NB4 (cell line): ENCODE measurements around the genes FOXP3, GAGE12C, GAGE2A, PAGE1, SHROOM4, NUDT11, SSX2 and SPANXN5.

GRCh38 chrX:48954698-48955279 lies 2.6 kb downstream of the OTUD5 start:
- RRBS: no CpG with 5 or more reads among the region's 6 CpGs

GRCh38 chrX:49029053-49029815 lies 13.9 kb downstream of the TFE3 start:
- RRBS: no CpG with 5 or more reads among the region's 2 CpGs

- RRBS: no CpG with 5 or more reads among the region's 18 CpGs
These were observed 3.0 kb downstream of the TFE3 start for GRCh38 chrX:49039739-49041032.

DNA sequence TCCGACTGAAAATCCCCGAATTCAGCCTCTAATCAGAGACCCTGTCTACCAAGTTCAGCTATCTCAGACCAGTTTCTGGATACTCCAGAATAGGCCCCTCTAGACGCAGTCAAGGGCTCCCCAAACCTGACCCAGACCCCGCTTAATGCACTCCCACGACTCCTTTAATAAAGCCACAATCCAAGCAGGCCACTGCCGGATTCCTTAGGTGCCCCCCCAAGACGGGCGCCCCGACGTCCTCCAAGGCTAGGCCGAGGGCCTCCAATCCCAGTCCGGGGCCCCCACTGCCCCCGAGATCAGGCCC lies 442 bp downstream of the TFE3 start:
- RRBS: 3% methylated on average over 6 of the region's 13 CpGs

- RRBS: no CpG with 5 or more reads among the region's 22 CpGs
These were observed 3.3 kb downstream of the CCDC120 start for GRCh38 chrX:49061833-49062702.

- RRBS: 1% methylated on average over 14 of the region's 38 CpGs
These were observed 4.4 kb upstream of the PLP2 start for GRCh38 chrX:49166900-49168090.

GRCh38 chrX:49264419-49265091 lies at the start of gene FOXP3:
TSS of gene FOXP3 (minus strand) at chrX:49264710.
- RRBS: no CpG with 5 or more reads among the region's 14 CpGs

- RRBS: no CpG with 5 or more reads among the region's 14 CpGs
These were observed at the start of gene GAGE12C for GRCh38 chrX:49531944-49532263. TSS of gene GAGE12C (plus strand) at chrX:49532177.

DNA sequence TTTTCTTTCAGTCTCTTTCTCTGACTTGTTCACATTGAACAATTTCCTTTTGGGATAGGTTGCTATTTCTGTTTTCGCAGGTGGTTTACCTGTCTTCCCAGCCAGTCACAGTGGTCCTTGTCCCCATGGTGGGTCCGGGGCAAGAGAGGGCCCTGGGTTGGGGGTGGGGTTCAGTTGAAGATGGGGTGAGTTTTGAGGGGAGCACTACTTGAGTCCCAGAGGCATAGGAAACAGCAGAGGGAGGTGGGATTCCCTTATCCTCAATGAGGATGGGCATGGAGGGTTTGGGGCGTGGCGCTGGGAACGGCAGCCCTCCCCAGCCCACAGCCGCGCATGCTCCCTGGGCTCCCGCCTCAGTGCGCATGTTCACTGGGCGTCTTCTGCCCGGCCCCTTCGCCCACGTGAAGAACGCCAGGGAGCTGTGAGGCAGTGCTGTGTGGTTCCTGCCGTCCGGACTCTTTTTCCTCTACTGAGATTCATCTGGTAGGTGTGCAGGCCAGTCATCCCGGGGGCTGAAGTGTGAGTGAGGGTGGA lies at the start of gene GAGE2A:
GAGE2A (plus strand) TSS at position 376 of the 534 bp plus-strand sequence.
- RRBS: no CpG with 5 or more reads among the region's 17 CpGs

GRCh38 chrX:49695926-49696397 lies at the start of gene PAGE1:
TSS of gene PAGE1 (minus strand) at chrX:49695984.
- RRBS: no CpG with 5 or more reads among the region's 14 CpGs

DNA sequence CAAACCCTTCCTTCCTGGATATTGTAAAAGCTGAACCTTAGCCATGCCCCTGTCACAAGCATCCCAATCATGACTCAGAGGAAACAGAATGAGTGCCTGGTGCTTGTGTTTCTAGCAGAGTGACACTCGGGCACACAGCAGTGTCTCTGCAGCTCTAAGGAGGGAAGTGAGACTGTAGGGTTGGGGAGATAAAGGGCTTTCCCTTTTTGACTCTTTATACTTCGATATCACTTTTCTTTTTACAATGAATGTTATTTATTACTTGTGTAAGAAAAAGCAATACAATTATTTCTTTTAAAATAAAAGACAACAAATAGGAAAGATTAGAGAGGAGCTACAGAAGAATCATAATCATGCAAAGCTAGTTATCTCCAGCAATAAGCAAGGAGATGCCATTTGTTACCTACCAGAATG lies 83.2 kb downstream of the AKAP4 start:
- RRBS: no CpG with 5 or more reads among the region's 2 CpGs

- RRBS: no CpG with 5 or more reads among the region's 47 CpGs
These were observed at the start of gene SHROOM4 for GRCh38 chrX:50813840-50814633. TSS of gene SHROOM4 (minus strand) at chrX:50814194.

GRCh38 chrX:51053279-51053478 lies 142.6 kb downstream of the BMP15 start:
- RRBS: no CpG with 5 or more reads among the region's 4 CpGs

- RRBS: 92% methylated on average over 5 of the region's 78 CpGs
These were observed at the start of gene NUDT11 for GRCh38 chrX:51496072-51496778. TSS of gene NUDT11 (minus strand) at chrX:51496592.

DNA sequence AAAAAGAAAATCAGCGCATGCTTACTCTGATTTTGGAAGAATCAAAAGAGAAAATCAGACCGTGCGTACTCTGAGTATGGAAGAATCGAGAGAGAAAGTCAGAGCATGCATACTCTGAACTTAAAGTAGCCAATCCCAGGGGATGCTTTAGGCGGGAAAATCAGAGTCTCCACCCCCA lies 118 bp downstream of the SSX7 start:
- RRBS: no CpG with 5 or more reads among the region's 5 CpGs

GRCh38 chrX:52707006-52707387 lies at the start of gene SSX2:
TSS of gene SSX2 (minus strand) at chrX:52707178.
- RRBS: no CpG with 5 or more reads among the region's 15 CpGs

DNA sequence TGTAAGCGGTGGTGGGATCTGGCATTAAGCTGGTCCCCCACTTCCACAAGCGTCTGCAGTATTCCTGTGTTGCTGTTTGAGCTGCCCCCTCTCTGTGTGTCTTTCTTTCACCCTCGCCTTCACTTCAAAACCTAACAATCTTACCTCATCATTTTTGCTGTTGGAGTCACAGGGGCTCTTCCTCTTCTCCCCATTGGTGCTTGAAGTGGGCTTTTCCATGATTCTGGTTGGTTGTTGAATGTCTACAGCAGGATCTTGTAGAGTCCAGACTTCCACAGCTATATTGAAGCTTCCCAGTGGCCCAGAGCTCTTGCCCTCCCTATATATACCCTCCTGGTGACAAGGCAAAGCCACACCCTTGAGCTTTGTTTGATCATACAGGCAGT lies at the start of gene SPANXN5:
SPANXN5 (minus strand) TSS at position 298 of the 386 bp plus-strand sequence.
- RRBS: no CpG with 5 or more reads among the region's 3 CpGs

DNA sequence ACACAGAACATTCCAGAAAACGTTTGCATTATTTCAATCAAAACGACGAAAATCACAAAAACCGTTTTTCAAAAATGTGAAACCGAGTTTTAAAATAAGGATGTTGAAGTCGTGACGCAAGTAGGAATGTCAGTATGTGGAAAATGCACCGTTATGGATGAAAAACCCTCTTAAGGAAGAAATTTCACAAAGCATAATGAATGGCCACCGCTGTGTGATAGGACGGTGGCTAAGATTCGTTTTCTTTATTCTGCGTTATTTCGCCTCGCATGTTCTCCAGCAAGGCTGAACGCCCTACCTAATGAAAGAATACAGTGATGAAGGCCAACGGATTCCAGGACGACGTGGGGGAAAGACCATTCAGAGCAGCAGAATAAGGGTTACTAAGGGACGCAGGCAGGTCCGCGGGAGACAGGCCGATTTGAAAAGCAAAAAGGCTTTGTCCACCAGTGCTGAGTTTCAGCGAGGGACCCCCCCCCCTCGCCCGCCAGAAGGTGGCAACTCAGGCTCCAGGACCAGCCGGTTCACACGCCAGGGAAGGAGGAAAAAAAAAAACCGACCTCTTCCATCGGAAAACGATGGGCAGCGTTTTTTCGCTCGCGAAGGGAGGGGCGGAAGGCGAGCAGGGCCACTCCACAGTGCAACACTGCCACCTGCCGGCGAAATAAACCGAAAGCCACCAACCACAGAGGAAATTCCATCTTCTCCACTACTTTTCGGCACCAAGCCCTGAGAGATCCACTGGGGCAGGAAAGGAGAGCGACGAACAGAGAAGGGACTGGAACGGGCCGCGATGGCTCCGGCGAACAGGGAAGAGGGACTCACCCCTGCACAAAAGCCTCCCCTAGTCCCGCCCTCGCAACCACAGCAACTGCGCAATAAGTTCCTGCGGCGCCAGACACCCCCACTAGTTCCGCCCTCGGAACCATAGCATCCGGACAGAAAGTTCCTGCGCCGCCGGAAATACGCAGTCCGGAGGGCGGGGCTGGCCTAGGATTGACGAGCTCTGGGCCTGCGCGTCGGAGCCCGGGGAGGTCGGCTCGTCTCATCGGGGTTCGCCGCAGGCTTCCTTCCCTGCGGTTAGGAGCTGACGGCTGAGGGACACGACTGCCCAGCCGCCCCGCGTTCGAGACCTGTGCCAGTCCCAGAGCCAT lies 23.7 kb downstream of the FAM156A start:
- RRBS: no CpG with 5 or more reads among the region's 78 CpGs

DNA sequence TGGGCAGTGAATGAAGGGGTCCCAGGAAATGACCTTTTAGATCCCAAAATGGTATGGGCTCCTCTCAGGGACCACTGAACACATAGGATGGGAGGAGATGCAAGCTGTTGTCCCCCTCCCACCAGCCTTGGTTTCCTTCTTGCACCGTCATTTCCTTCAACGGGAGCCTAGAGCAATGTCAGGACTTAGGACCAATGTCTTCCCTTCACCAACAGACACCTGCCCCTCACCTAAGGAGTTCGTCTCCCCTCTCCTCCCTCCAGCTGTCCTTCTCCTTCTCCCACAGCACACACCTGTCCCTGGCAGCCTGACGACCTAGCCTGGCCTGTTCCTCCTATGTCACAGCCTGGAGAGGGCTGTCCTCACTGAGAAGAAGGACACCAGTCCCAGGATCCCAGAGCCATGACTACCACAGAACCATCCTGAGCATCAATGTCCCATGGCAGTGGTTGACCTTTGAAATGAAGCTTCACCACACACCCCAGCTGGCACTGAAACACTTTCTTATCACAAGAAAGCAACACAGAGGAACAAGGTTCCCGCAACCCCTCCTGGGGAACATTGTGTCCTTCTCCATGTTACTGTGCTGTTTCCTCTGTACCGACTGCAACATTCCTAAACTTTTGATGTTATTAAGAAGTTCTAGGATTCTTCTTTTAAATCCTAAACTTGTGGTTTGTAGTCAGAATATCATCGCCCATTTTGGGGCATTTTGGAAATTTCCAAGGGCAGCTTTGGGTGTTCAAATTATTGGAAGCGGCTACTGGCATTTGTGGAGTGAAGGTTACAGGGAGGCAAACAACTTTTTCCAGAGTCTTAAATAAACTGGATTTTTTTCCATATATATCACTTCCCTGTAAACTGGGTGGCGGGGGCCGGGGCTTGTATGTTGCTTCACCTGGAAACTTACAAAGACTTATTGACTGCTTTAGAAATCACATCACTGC lies 21.2 kb upstream of the FAM156A start:
- RRBS: no CpG with 5 or more reads among the region's 10 CpGs

DNA sequence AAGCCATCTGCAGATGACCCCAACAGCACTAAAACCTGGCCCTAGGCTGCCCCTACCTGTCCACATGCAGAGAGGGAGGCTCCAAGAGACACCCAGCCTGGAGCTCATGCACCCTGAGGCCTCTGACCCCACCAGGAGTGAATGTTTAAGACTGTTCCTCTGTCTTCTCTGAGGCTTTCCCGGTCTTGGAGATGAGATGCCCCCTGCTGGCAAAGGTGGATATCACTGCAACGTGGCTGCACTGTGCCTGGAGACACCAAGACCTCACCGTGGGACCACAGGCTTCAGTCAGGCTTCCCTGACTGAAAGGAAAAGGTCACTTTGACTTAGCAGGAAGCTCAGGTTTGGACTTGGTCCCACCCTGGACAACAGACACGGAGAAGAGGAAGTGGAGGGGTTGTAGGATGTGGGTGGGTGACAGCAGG lies 31.7 kb upstream of the FAM156A start:
- RRBS: no CpG with 5 or more reads among the region's 4 CpGs